ENCODE measurements around a stretch of chr3.

DNA sequence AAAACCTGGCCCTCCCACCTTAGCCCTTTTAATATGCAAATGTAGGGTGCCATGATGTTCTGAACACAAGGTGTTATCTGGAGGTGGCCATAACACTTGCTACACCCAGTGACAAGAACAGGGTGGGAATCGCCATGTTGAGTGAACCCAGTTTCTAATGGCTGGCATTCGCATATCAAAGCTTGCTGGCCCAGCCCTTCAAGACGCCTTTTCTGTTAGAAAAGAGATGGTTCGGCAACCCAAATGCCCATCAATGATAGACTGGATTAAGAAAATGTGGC, 28.3 kb downstream of the XXYLT1 start:
- PRO-cap = no peak

DNA sequence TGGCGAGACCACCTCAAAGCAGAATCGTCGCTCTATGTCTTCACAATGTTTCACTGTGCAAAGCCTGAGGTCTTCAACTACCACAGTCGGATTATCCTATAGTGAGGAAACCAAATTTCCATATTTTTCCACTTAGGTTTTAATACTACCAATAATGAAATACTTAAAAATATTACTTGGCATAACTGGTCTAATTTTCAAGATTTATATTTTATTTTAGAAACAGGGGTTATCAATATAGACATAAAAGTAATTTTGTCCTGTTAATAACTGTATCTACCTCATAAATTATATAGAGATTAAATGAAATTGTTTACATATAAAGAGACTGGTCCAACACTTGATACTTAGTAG, 36.2 kb upstream of the XXYLT1 start:
- PRO-cap = no peak

GRCh38 chr3:195393892-195394464, 48.8 kb downstream of the ACAP2 start:
- PRO-cap = no peak

GRCh38 chr3:195688923-195689145, 31.9 kb upstream of the MUC20 start:
- PRO-cap = no peak

DNA sequence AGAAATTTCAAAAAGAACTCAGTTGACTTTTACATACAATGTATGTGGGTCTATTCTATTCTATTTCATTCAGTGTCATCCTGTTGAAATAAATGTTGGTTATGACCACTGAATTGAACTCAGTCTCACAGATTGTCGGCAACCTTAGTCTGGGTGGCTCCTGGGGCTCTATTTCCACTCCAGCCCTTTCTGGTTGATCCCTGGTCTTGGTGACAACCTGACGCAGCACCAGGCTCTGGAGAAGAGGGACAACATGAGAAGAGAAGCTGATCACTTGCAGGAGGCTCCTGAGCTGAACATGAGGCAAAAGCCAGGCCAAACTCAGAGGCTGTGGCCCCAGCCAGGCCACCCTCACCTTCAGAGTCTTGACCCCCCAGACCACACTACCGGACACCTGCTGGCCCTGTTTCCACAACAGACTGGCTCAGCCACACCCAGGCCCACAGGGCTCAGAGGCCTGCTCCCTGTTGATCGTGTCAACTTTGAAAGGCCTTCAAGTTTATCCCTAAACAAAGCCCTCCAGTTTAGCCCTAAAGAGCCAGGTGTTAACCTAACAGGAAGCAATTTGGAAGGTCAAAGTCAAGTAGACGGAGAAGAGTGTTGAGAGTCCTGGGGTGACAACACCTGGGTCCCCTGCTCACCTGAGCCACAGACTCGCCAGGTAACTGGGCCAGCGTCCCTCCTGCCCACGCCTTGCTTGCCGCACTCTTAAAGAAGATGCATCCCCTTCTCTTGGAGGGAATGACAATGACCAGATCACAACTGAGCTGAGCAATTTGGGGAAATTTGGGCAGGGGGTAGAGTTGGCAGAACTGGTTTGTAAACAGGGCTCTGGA, 15.5 kb upstream of the MUC20 start:
- PRO-cap = no peak

DNA sequence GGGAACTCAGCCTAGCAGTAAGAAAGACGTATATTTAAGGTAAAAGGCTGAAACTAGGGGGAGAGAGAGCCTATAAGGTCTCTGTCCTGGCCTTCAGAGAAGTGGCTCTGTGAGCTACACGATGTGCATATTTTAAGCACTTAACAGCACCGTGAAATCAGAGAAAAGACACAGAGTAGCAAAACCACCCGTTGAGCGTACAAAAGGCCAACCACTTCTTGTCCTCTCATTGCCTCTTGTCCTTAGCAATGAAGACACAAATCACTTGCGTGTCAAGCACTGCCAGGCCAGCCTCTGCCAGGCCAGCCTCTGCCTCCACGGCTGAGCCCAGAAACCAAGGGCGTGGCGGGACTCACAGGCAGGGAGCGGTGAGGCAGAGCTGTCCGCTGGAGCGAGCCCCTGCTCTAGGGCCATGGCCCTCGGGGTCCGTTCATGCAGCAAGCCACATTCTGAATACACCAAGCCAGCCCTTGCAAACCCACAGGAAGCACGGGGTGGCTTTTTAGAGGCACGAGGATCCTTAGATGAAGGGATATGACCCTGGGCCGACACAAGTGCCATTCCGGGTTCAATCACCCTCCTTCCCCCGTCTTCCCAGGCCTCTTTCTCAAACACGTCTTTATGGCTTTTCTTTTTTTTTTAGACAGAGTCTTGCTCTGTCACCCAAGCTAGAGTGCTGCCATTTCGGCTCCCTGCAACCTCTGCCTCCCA, 4.0 kb downstream of the MUC4 start:
- PRO-cap = no peak

DNA sequence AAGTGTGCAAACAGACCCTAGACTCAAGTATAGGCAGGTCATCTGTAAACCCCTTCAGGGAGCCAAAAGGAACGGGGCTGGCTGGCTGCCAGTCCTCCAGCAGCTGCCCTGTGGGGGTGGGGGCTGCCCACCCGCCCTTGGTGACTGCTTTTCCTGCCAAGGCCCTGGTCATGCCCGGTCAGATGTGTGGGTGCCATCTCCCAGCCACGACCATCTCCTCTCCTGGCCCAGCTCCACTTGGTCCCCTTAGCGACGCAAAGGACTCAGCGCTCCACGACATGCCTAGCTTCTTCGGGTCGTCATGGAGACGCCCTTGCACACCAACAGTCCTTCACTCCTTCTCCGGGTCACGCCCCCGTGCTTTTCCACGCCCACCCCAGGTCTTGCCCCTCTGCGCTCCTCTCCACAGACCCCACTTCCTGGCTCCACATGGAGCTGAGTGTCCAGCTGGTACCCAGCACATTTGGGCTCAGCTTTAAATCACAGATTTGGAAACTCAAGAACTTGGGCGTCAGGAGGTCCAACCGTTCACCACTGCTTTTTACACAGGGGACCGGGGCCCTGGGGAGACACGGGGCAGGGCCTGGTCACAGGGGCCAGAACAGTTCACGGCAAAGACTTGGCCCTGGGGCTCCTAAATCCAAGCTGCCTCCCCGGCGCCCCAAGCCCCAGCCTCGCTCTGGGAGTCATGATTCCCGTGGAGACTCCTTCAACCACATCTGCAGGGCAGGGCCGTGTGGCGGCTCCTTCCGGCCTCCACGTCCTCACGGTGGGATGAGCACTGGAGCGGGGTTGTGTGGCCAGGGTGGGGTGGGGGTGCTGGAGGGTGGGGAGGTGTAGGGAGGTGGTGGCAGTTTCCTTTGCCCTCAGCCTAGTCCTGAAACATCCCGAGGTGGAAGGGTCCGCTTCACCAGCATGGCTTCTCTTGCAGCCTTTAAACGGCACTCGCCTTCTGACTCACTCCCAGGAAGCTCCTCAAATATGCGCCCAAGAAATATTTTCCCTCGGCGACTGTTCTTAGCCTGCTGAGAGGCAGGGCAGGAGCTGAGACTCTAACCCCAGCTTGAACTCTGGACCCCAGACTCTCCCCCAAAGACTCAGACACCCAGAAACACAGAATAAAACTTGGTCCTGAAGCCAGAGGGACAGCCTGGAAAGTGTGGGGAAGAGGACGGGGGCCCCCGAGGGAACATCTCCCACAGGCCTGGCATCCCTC, 2.0 kb downstream of the MUC4 start:
- PRO-cap = no peak

GRCh38 chr3:195893410-195893659, 15.0 kb downstream of the TNK2 start:
- PRO-cap = no peak

DNA sequence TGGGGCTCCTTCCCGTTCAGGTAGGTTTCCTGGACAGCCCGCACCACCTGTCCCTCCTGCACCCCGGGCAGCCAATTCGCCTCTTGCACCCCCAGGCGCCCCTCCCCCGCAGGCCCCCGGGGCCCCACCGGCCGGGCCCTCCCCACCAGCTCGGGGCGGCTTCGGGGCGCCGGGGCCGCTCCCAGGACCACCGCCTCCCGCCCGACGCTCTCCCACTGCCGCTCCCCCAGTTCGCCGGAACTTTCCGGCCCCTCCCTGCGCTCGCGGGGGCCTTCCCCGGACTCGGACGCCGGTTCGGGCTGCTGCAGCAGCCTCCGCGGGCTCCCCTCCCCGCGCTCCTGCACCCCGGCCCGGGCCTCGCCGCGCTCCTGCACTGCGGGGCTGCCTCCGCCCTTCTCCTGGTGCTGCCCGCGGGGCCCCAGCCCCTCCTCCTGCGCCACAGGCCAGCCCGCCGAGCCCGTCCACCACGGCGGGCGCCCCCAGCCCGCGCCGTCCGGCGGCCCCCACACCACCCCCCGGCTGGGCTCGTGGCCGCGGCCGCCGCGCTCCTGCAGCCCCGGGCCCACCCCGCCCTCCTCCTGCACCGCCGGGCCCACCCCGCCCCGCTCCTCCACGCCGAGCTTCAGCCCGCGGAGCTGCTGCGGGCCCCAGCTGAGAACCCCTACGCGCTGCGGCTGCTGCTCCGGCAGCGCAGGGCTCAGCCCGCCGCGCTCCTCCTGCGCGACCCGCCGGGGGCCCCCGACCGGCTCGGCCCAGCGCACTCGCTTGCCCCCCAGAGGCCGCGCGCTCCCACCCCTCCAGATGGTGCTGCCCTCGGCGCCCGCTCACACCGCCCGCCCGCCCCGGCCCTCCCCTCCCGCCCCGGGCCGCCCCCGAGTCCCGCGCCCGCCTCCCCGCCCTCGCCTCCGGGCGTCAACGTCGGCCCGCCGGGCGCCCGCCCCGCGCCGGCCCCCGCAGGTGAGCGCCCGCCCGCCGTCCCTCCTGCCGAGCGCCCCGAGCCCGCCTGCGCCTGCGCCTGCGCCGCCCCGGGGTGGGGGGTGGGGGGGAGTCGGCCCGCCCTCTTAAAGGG, 742 bp upstream of the TNK2 start:
- PRO-cap = bidirectional peak, plus-strand start outside the sequence, minus-strand start at position 980 of the sequence

DNA sequence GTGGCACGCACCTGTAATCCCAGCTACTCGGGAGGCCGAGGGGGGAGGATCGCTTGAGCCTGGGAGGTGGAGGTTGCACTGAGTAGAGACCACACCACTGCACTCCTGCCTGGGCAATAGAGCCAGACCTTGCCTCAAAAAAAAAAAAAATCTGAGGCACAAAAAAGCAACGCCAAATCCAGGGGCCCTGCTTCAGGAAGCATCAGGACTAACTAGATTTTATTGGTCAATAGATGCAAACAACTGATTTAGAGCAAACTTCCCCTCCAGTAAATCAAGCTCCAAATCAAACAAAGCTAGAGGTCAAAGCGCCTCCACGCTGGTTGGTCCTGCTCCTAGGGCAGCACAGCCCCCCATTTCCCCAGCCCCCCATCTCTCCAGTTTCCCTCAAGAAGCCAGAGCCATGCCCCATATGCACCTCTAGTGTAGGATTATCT, 3.0 kb upstream of the TNK2 start:
- PRO-cap = no peak

- PRO-cap = unidirectional peak, minus-strand start at chr3:195921436
These were observed 12.9 kb upstream of the TNK2 start for GRCh38 chr3:195921116-195921723.

GRCh38 chr3:195942718-195943244, 34.4 kb upstream of the TNK2 start:
- PRO-cap = no peak

DNA sequence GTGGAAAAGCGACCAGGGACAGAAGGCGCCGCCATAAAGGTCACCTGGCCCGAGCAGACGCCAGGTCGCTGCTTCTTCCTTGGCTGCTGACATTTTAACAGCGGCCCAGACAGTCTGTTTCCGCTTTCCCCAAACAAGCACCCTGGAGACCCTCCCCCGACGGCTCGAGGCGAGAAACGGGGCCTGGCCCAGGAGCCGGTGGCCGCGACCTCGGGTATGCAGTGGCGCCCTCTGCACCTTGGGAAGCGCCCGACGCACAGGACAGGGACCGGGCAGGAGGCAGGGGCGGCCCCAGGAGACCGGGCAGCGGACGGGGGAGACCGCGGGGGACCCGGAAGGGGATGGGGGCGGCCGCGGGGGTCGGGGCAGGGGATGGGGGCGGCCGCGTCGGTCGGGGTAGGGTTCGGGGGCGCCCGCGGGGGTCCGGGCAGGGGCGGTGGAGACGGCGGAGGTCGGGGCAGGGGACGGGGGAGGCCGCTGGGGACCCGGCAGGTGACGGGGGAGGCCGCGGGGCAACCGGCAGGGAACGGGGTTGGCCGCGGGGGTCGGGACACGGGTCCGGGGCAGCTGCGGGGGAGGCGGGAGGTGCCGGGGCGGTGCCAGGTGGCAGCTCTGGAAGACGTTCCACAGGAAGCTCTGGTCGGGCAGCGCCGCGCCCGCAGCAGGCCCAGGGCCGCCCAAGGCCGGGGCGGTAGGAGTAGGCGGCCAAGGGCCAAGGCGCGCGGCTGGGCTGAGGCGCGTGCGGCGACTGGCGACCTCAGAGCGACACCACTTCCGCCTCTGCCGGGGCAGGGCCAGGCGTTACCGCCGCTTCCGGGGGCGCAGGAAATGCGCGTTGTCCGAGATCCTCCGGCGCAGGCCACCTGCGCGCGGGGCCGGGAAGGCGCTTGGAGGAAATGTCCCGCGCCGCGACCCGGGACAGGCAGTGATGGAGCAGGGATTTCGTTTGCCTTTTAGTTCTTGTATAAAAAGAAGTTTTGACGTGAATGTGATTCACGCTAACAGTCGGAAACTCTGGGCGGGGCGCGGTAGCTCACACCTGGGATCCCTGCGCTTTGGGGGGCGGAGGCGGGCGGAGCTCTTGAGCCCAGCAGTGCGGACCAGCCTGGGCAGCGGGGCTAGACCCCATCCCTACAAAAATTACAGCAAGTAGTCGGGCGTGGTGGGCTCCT, 45.8 kb upstream of the TNK2 start:
- PRO-cap = bidirectional peak, plus-strand start at position 1,060 of the sequence, minus-strand start at position 770 of the sequence

DNA sequence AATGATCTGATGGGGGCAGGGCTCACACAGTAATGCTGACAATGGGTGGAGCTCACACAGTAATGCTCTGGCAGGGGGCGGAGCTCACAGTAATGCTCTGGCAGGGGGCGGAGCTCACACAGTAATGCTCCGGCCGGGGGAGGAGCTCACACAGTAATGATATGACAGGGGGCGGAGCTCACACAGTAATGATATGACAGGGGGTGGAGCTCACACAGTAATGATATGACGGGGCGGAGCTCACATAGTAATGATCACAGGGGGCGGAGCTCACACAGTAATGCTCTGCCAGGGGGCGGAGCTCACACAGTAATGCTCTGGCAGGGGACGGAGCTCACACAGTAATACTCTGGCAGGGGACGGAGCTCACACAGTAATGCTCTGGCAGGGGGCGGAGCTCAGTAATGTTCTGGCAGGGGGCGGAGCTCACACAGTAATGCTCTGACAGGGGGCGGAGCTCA, 53.1 kb upstream of the TNK2 start:
- PRO-cap = no peak

GRCh38 chr3:195962374-195962640, 54.0 kb upstream of the TNK2 start:
- PRO-cap = no peak

DNA sequence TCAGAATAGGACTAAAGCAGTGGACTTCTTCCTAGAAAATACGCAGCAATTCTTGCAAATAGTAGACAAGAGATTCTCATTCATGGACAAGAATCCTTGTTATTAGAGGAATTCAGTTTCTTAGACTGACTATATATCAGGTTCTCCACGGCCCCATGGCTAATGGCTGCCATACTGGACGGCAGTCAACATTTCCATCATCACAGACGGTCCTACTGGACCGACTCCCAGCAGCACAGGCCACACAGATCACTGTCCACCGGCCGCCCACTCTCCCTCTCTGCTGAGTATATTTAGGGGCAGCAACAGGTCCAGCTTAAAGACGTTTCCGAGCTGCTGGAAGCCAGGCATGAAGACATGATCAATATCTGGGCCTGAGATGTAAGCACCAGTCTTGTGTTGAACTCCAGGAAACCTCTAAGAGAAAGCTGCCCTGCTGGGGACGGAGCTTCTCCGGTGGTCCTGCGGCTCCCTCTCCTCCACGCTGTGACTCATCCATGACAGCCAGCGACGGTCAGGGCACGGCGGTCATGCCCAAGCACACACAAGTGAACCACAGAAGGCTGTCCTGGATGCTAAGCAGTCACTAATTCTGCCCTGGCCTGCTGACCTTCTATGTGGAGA, 61.9 kb upstream of the TNK2 start:
- PRO-cap = no peak

DNA sequence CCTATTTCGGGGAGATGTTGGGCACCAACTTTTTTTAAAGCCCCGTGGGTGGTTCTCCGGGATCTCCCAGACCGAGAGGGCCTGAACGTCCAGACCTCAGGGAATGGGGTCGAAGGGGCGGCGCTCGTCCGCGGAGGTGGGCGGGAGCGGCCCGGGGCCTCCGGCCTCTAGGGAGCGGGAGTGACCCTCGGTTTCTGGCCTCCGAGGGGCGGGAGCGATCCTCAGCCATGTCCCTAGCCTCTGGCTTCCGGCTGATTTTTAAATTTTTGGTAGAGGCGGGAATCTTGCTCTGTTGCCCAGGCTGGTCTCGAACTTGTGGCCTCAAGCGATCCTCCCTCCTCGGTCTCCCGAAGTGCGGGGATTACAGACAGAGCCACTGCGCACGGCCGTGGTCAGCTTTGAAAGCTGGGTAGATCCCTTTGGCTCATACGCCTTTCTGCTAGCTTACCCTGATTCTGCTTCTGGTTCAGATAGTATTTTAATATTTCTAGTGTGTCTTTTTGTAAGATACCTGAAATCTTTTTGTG, 82.2 kb upstream of the TNK2 start:
- PRO-cap = no peak

GRCh38 chr3:196067120-196068005, 14.5 kb downstream of the TFRC start:
- PRO-cap = no peak

- PRO-cap = no peak
These were observed 45.3 kb upstream of the TFRC start for GRCh38 chr3:196126929-196127926.

DNA sequence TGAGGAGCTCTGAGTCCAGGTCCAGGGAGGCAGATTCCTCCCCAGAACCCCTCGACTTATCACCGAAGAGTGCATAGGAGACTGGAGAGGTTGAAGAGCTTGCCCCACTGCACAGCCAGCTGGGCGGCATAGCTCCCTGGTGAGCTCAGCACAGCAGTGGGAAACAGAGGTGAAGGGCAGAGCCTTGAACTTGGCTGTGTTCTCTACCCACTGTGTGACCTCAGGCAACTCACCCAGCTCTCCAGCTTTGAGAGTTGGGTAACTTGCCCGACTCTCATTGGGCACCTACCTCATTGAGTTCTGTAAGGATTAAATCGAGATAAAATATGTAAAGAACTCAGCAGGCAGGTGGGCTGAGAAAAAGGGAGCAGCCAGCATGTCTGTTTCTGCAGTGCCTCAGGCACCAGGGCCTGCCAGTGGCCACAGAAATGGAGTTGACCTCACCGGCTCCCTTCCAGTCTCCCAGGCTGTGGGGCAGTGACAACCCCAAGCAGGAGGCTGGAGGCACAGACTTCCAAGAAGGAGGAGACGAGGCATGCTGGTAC, 54.1 kb upstream of the TFRC start:
- PRO-cap = no peak

Data from Metastatic Pancreatic Carcinoma in the Ovary (tissue), 1 donor.